Metastatic Pancreatic Carcinoma in the Ovary (tissue), 1 donor: ENCODE measurements around a stretch of chr19.

DNA sequence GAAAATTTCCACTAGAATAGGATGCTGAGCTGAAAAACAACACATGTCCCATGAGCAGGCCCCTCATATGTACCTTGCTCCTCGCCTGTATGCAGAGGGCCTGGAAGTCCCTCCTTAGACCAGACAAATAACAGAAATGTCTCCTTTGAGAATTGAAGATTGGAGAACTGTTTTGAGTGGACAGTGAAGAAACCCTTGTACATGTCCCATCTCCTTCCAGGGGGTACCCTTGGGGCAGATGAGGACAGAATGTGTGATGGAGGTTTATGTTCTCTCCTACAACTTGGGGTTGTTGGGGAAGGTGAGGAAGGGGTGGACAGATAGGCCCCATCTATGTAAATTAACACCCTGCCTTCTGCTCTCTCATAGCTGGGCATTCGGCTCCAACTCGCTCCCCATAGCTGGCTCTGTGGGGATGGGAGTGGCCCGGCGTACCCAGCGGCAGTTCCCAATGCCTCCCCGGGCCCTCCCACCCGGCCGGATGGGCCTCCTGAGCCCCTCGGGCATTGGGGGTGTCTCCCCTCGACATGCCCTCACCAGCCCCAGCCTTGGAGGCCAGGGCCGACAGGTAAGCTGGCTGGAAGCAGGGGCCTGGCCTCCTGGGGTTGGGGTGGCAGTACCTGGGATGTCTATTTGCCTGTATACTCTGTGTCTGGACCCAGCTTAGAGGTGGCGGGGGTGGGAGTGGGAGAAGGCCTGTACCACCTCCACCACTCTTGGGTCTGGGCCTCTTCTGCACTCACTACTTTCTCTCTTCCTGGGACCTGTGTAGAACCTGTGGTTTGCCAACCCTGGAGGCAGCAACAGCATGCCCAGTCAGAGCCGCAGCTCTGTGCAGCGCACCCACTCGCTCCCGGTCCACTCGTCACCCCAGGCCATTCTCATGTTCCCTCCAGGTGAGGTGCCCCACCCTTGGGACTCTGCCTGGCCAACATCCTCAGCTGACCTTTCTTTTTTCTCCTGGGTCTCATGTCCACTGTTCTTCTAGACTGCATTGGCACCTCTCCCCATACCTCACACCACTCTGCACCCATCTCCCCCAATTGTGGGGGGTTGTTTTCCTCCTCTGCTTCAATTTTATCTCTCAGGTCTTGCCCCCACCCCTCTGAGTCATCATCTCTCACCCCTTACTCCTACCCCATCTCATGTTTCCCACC is 10.3 kb downstream of the PAF1 start:
- PRO-cap = no peak

DNA sequence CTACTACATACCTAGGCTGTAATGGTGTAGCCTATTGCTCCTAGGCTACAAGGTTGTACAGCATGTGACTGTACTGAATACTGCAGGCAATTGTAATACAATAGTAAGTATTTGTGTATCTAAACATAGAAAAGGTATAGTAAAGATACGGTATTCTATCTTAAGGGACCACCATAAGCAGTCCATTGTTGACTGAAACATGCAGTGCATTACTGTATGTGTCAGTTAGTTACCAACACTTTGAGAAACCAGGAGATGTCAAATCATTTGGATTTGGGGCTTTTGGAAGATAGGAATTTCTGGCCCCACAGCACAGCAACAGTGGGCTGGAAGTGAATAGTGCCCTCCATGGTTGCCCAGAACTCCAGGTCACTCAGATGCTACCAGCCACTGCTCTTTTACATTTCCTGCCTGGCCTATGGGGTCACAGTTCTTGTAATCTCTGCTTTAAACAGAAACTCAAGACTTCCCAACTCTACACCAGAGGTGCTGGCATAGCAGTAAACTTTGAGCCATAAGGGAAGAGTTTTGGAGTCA is 3.7 kb downstream of the PAF1 start:
- PRO-cap = no peak

GRCh38 chr19:39401400-39402024 is 5.1 kb upstream of the ZFP36 start:
- PRO-cap = bidirectional peak, plus-strand start at chr19:39401758, minus-strand start at chr19:39401636

- PRO-cap = no peak
Observed at GRCh38 chr19:39405216-39405758, 1.4 kb upstream of the ZFP36 start.

DNA sequence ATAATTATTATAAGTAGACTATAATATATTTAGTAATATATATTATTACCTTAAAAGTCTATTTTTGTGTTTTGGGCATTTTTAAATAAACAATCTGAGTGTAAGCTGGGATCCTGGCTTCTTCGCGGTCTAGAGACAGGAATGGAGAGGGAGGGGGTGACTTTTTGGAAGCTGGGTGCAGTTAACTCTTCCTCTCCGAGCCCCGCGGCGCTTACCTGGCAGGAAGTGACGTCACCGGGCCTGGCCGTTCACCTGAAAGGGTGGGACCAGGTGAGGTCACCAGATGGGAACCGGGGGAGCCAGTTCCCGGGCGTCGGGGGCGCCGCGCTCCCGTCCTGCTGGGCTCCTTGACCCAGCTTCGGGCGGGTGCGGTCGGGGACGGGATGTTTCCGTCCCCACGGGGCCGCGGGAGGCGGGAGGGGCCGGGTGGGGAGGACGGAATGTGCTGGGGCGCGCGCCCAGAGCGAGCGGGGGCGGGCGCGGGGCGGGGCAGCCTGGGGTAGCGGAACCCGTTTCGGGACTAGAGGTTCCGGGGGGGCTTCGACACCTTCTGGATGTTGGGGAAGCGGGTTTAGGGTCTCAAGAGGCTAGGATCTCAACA is 2.8 kb downstream of the ZFP36 start:
- PRO-cap = bidirectional peak, plus-strand start at position 282 of the sequence, minus-strand start at position 213 of the sequence; bidirectional peak, plus-strand start at position 523 of the sequence, minus-strand start at position 360 of the sequence

DNA sequence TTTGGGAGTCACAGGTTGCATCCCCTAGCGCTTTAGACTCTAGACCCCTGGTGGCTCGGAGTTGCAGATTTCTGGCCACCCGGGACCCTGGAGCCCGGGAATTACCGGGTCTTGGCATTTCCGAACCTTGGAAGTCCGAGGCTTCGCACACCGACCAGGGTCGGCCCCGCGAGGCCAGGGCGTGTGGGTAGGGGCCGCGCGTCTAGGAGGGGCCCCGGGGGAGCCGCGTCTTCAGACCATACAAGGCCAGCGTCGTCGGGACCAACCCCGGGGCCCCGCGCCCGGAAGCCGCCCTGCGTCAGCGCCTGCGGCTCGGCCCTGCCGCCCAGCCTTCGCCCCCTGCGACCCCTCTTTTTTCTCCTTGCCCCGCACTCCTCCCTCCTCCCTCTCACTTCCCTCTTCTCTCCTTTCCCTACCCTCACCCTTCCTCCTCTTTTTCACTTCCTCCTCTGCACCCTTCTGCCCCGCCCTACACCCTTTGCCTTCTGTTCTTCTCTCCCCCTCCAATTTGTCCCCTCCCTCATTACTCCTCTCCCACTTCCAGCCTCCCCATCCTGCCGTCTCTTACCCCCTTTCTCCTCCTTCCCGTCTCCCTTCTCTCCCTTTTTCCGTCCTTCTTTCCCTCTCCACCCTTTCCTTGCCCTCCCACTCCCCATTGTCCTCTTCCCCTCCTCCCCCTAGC is 2.4 kb upstream of the PLEKHG2 start:
- PRO-cap = no peak

- PRO-cap = unidirectional peak, minus-strand start at chr19:39411525
Observed at GRCh38 chr19:39410943-39412075, 1.2 kb upstream of the PLEKHG2 start.

DNA sequence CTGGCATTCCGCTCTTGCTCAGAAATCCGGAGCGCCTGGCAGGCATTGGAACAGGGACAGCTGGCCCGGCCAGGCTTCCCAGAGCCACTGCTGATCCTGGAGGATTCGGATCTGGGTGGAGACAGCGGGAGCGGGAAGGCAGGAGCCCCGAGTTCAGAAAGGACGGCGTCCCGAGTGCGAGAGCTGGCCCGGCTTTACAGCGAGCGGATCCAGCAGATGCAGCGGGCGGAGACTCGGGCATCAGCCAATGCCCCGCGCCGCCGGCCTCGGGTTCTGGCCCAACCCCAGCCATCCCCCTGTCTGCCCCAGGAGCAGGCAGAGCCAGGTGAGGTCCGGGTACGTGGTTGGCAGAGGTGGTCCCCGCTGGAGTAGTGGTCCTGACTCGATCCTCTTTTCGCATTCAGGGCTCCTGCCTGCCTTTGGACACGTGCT is 10.9 kb downstream of the PLEKHG2 start:
- PRO-cap = no peak

GRCh38 chr19:39520105-39520630 is 5.2 kb downstream of the SELENOV start:
- PRO-cap = unidirectional peak, minus-strand start at chr19:39520284; unidirectional peak, minus-strand start at chr19:39520311

- PRO-cap = no peak
Observed at GRCh38 chr19:39792960-39793594, 14.4 kb downstream of the LEUTX start.

DNA sequence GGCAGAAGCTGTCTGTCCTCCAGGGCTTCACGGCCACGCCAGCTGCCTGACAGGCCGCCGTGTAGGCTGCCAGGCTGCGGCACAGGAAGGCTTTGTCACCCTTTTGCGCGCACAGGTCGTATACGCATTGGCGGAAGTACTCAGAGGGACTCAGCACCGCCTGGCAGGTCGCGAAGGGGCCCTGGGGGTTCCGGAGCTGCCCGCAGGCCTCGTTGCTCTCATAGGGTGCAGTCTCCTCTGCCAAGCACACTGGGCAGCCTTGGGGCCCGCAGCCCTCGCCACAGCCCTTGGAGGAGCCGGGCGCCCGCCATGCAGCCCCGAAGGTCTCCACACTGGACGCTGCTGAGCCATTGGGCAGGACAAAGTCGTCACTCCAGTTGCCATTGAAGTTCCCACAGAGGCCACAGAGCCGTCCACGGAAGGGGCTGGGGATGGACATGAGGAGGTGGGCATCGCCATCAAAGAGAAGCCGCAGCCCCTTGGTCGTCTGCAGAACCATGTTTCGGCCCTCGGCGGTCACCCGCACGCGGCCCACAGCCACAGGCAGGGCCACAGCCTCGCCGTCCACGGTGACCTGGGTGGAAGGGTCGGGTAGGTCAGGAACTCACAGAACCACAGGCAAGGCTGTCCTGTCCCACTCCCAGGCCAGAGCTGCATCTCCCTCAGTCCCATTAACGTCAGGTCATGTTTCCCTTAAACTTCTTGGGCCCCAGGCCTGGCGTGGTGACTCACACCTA is 26.1 kb upstream of the FBL start:
- PRO-cap = no peak

DNA sequence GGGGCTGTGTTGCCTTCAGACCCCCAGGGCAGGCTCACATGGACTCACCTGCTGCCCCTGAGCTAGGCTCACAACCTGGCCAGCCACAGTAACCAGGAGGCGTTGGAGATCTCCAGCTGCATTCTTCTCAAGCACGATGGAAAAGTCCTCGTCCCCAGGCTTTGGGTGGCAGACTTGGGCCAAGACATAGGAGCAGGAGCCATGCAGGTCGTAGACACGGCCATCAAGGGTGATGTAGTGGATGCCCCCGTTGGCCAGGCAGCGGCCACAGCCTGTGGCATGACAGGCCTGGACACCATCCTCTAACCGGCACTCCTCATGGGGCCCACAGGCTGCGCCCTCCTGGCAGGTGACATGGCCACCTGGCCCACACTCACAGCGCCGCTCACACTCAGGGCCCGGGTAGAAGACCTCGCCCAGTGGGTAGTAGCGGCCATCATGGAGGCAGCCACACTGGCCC is 27.0 kb upstream of the FBL start:
- PRO-cap = no peak

DNA sequence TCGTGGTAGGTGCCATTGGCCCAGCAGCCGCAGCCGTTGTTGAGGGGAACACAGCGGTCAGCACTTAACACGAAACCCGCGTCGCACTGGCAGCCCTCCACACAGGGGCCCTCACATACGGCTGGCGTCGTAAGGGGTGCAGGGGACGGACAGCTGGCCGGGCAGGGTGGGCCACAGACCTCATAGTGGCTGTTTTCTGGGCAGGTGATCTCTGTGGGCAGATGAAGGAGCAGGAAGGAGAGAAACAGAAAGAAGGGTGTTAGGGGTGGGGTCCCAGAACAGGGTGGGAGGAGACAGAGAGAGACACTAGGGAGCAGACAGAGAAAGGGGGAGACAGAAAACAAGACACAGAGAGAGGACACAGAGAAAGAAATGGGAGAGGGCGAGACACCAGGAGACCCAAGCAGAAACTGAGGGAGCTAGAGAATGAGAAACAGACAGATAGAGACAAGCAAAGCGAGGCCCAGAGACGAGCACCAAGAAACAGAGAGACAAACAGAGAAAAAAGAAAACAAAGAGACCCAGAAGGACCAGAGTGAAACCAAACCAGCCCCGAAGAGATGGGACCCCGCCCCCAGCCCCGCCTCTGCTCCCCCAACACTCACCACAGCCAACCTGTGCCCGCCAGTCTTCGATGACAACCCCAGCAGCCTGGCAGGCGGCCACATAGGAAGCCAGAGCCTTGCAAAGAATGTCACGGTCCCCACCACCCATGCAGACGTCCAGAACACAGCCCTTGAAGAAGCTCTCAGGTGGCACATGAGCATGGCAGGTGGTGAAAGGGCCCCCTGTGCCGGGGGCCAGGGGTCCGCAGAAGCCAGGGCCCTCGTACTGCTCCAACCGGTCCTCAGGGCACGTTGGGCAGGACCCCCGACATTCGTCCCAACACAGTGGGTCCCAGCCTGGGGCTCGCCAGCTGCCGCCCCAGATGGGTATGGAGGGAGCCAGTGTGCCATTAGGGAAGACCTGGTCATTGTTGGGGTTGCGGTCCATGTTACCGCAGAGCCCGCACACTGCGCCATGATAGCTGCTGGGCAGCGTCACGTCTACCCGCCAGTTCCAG is 47.5 kb upstream of the FBL start:
- PRO-cap = no peak

DNA sequence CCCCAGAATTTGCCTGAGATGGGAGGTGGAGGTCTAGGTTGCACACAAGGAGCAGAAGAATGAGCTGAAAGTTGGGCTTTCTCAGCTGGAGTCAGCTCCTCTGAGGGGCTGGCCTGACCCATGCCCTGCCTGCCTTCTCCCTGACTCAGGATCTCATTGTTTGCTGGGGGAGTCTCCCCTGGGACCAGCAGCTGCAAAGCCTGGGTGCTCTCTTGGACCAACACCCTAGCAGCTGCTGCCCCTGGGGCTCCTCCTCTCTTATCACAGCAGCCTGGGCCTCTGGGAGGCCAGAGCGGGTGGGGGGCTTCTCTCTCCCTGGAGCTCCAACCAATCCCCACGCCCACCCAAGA is 35.0 kb upstream of the PSMC4 start:
- PRO-cap = no peak

- PRO-cap = no peak
Observed at GRCh38 chr19:39943649-39943990, 27.3 kb upstream of the PSMC4 start.

- PRO-cap = no peak
Observed at GRCh38 chr19:39973762-39974213, 2.8 kb downstream of the PSMC4 start.

- PRO-cap = no peak
Observed at GRCh38 chr19:39997191-39997609, 340 bp downstream of the ZNF546 start.

GRCh38 chr19:40252519-40253041 is 26.1 kb upstream of the CCNP start:
- PRO-cap = no peak

GRCh38 chr19:40265802-40266524 is 19.2 kb downstream of the AKT2 start:
- PRO-cap = no peak

DNA sequence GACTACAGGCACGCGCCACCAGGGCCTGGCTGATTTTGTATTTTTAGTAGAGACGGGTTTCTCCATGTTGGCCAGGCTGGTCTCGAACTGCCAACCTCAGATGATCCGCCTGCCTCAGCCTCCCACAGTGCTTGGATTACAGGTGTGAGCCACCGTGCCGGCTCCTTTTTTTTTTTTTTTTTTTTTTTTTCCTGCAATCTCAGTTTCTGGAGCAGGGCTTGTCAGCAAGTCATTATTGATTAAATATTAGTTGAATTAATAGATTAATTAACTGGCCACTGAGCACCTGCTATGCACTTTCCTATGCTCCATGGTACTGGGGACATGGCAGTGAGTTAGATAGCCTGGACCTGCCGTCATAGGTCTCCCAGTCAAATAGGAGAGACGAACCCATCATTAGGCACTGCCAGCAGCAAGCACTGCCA is 7.0 kb downstream of the PLD3 start:
- PRO-cap = no peak